HEK293 (cell line): ENCODE results near the genes SMDT1 and TCF20.

- PRO-cap, result bidirectional peak, plus-strand start at chr22:42079700, minus-strand start at chr22:42079540; bidirectional peak, plus-strand start at chr22:42080139, minus-strand start at chr22:42079942
- RRBS, 2 experiments, result 1 to 2% methylated on average over 31 to 39 of the region's 68 CpGs
These were observed at the start of gene SMDT1 for GRCh38 chr22:42079426-42080271. TSS of gene SMDT1 (plus strand) at chr22:42079700.

DNA sequence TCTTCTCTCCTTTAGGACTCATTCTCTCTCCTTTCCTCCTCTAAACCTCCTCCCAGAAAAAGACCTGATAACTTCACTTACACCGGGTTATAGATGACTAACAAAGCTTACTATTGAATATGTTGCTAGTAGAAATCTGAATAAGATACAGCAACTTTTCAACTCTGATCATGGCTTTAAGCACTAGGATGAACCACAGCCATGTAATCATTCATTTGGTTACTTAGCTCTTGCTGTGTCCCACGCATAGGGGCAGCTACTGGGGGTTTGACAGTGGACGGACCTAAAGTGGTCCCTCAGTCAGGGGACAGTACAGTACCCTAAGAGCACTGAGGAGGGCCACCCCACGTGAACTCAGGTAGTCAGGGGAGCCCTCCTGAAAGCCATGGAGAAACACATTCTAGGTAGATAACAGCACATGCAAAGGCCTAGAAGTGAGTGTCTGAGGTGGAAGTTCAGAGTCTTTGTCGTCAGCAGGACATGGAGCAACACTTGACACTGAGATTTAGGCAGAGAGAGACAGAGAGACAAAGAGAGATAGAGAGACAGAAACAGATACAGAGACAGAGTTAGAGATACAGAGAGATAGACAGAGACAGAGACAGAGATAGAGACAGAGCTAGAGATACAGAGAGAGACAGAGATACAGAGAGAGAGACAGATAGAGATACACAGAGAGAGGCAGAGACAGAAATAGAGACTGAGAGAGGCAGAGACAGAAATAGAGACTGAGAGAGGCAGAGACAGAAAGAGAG lies 11.8 kb downstream of the CYP2D6 start:
- PRO-cap, result no peak
- RRBS, 2 experiments, result no CpG with 5 or more reads among the region's 5 CpGs

GRCh38 chr22:42129270-42129762 lies 1.3 kb downstream of the CYP2D6 start:
- PRO-cap, result no peak
- RRBS, 2 experiments, result no CpG with 5 or more reads among the region's 30 CpGs

GRCh38 chr22:42130274-42130592 lies 377 bp downstream of the CYP2D6 start:
- PRO-cap, result no peak
- RRBS, 2 experiments, result no CpG with 5 or more reads among the region's 3 CpGs

DNA sequence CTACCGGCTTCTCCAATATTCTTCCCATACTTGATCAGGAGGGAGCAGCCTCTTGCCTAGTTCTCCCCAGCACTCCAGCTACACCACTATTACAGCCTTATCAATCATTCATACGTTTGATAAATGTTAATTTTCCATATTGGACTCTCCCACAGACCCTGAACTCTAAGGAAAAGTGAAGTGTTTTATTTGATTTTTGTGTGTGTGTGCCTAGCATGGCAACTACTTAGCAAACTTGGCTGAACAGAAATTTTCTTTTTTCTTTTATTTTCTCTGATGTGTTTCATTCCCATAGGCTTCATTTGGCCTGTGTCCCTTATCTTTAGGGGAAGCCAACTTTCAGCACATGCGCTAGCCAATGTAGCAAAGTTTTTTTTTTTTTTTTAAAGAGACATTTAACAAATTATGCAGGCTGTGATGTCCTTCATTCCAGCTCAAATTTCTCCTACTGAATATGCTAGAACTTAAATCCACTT lies 14.3 kb downstream of the TCF20 start:
- PRO-cap, result no peak
- RRBS, 2 experiments, result no CpG with 5 or more reads among the region's 3 CpGs

DNA sequence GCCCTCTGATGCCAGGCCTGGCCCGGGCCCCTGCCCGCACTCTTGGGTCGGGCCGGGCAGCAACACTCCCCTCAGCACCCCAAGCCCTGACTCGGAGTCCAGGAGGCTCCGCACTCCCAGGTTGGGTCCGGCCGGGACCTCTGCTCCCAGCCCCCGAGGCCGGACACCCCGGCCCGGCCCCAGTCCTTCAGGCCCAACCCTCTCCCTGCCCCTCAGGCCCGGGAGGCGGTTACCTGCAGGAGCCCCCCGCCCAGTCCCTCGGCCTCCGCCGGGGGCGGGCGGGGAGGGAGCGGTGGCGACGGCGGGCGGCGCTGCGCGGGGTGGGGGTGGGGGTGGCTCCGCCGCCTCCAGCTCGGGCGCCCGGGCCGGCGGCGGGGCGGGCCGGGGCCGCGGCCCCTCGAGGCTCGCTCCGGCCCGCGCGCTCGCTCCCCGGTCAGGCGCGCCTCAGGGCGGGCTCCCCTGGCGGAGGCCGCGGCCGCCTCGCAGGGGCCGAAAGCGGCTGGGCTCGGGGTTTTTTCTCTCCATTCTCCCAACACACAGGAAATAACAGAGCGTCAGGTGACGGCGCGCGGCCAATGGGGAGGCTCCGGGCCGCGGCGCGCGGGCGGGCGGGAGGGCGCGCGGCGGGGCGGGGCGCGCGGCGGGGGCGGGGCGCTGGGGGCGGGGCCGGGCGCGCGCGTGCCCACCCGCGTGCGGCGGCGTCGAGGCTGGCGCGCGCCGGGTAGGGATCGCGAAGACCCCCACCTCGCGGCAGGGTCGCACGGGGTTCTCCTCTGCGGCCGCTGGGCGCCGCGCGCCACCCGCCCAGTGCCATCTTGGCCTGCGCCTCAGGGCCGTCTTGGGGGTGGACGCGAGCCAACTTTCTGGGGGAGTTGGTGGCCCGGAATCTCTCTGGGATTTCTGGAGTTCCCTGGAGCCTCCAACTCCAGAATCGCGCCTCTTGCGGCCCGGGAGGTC lies at the start of gene TCF20:
Gene TCF20, minus strand, starts transcription at position 548 of the 957 bp plus-strand sequence.
- PRO-cap, result bidirectional peak, plus-strand start at position 311 of the sequence, minus-strand start at position 207 of the sequence; bidirectional peak, plus-strand start at position 693 of the sequence, minus-strand start at position 548 of the sequence
- RRBS, 2 experiments, result 6 to 11% methylated on average over 43 of the region's 121 CpGs

DNA sequence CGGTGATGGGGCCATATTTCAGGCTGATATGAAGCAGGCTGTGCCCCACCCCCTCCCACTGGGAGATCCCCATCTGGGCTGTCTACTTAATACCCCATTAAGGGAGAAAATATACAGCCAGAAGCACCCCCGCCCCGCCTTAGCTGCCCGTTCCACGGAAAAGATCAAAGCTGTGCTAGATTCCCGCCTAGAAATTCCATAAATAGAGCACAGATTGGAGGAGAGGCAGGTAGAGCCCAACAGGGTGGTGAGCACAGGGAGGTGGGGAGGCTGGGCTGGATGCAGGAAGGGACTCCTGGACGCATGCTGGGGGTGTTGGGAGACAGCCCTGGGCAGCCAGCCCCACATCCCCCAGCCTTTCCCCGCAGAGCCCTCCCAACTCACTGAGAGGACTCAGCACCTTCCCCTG lies 33.6 kb upstream of the TCF20 start:
- PRO-cap, result no peak
- RRBS, 2 experiments, result no CpG with 5 or more reads among the region's 8 CpGs

- PRO-cap, result no peak
- RRBS, 2 experiments, result no CpG with 5 or more reads among the region's 10 CpGs
These were observed 7.4 kb upstream of the NFAM1 start for GRCh38 chr22:42439605-42440058.

GRCh38 chr22:42515793-42516437 lies 3.7 kb downstream of the RRP7A start:
- PRO-cap, result no peak
- RRBS, 2 experiments, result 83 to 92% methylated on average over 2 of the region's 19 CpGs

DNA sequence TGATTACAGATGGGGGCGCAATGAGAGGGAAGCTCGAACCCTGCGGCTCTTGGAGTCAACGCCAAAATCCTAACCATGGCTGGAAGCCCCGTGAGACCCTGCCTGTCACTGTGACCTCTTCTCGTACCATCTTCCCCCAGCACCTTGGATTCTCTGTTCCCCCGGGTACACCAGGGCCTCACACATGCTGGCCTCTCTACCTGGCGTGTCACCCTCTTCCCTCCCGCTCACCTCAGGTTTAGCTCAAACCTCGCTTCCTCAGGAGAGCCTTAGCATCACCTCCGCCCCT lies 1.3 kb downstream of the RRP7A start:
- PRO-cap, result no peak
- RRBS, 2 experiments, result no CpG with 5 or more reads among the region's 11 CpGs

DNA sequence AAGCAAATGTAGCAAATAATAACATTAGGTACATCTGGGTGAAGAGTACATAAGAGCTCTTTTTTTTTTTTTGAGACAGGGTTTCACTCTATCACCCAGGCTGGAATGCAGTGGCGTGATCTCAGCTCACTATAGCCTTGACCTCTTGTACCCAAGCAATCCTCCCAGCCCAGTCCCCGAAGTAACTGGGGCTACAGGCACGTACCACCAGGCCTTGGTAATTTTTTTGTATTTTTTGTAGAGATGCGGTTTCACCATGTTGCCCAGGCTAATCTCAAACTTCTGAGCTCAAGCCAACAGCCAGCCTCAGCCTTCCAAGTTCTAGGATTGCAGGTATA lies 1.6 kb upstream of the ATP5MGL start:
- PRO-cap, result no peak
- RRBS, 2 experiments, result no CpG with 5 or more reads among the region's 4 CpGs

DNA sequence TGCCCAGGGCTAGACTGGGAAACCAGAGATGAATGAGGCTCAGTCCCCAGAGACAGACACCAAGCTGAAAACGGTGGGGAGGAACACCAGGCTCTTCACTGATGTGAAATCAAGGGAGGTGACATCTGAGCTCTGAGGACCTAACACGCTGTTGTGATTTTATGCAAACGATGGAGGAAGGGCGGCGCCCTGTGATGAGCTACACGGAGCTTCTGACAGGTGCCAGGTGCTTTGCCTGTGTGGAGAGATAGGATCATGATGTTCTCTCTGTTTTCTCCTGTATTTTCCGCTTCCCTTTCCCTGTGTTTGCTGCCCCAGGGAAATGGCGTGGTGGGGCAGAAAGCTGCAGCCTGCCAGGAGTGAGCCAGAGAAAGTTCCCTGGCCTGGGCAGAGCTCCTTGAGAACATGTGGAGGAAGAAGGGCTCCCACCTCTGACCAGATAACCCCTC lies 6.6 kb upstream of the CYB5R3 start:
- PRO-cap, result no peak
- RRBS, 2 experiments, result no CpG with 5 or more reads among the region's 8 CpGs

DNA sequence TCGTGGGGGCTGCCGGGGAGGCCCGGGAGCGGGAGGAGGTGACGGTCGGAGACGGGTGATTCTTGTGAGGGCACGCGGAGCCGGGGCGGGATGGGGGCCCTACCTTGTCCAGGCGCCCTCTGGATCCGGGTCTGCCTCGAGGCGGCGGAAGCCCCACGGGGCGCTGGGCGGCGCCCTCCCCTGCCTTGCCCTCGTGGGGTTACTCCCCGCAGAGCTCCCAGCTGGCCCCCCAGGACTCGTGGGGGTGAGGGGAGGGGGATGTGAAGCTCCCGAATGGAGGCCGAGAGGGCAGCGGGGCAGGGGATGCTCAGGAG lies 13.3 kb upstream of the CYB5R3 start:
- PRO-cap, result no peak
- RRBS, 2 experiments, result 52 to 69% methylated on average over 11 of the region's 26 CpGs

DNA sequence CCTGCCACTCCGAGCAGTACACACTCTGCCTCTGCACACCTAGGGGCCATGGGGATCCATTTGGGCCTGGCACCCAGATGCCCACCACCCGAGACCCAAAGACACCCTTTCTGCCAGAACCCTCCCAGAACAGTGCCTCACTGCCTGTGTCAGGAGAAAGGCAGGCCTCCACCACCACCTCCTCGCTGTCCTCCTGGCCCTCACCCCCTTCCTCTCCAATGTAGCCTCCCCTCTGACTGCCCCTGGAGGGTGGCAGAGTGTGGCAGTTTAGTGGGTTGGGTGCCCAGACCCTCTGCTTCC lies 62.8 kb downstream of the ARFGAP3 start:
- PRO-cap, result no peak
- RRBS, 2 experiments, result no CpG with 5 or more reads among the region's 3 CpGs

DNA sequence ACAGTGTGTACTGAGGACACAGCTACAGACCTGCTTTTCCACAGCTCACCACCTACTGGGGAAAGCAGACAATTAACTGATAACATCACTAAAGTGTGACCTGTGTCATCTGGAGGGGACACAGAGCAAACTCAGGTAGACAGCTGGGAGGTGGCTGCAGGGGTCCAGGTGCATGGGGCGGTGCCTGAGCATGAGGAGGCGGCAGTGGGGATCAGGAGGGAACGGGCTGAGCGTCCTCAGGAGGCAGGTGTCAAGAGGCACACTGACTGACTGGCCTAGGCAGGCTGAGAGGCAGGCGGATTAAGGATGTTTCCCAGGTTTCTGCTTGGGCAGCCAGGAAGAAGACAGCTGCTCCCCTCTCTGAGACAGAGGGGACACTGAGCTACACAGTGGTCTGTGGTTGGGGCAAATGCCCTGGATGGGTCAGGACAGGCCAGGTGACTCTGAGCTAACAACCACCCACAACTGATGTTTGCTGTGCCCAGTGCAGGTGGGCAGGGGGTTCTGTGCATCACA lies 56.1 kb downstream of the ARFGAP3 start:
- PRO-cap, result no peak
- RRBS, 2 experiments, result no CpG with 5 or more reads among the region's 5 CpGs

DNA sequence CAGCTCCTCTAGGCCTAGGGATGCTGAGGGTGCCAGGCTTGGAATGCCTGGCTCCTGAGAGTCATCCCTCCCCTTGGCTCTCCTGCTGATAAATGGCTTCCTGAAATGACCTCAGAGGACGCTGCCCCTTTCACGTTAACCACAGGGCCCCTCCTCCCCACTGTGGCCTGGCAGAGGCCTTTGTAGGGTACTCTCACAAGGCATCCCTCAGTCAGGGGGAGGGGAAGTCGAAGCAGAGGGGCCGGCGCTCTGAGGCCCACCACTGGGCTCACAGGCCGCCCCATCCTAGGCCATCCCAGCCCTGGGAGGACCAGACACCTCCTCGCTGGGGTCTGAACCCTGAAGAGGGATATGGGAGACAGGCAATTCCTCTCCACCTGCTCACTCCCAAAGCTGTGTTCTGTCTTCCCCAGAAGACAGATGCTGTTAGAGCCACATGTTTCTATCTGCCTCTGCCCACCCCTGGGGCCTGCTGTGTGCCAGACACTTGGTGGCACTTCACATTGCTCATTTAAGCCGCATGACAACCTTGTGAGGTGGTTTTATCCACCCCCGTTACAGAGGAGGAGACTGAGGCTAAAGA lies 50.9 kb downstream of the ARFGAP3 start:
- PRO-cap, result no peak
- RRBS, 2 experiments, result no CpG with 5 or more reads among the region's 9 CpGs

DNA sequence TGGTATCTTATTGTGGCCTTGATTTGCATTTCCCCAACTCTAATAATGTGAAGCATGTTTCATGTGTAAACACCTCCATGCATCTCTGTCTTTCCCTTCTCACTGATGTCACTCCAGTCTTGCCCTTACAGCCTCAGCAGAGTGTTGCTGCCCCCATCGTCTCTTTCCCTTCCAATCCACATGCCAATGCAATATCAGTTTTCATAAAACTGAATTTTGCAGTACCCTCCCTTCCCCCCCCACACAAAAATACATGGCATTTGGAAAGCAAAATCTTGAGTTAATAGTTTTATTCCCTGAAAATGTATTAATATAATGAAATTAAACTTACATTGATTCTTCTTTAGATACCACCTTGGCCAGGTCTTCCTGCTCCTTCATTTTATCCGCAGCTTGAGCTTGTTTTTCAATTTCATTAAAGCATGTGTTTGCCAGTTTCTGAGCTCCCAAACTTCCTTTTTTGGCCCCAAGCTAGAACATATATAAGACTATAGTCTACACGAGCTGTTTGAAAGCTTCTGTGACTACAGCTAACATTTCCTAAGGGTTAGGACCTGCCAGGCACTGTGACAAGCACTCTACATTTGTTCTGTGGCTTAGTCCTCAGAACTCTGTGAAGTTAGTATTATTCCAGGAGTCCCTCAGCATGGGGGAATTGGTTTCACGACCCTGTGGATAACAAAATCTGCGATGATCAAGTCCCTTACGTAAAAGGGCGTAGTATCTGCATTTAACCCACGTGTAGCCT lies 35.0 kb downstream of the ARFGAP3 start:
- PRO-cap, result no peak
- RRBS, 2 experiments, result no CpG with 5 or more reads among the region's 8 CpGs

GRCh38 chr22:42916387-42916797 lies 59.3 kb upstream of the ARFGAP3 start:
- PRO-cap, result no peak
- RRBS, 2 experiments, result no CpG with 5 or more reads among the region's 10 CpGs

GRCh38 chr22:42939984-42940880 lies 74.7 kb downstream of the PACSIN2 start:
- PRO-cap, result no peak
- RRBS, 2 experiments, result 7 to 14% methylated on average over 1 of the region's 11 CpGs

DNA sequence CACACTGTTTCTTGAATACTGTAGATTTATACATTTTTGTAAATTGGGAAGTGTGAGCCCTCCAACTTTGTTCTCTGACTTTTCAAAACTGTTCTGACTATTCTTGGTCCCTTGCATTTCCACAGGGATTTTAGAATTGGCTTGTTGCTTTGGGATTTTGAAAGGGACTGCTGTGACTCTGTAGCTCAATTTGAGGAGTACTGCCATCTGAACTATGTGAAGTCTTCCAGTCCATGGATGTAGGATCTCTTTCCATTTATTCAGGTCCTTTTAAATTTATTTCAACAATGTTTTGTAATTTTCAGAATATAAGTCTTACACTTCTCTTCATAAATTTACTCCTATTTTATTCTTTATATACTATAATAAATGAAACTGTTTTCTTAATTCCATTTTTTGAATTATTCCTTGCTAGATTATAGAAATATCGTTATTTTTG lies 72.1 kb downstream of the PACSIN2 start:
- PRO-cap, result no peak
- RRBS, 2 experiments, result no CpG with 5 or more reads among the region's 1 CpG